Ishikawa (cell line): Measurements from ENCODE around the genes FAM166B, TESK1 and MSMP.

DNA sequence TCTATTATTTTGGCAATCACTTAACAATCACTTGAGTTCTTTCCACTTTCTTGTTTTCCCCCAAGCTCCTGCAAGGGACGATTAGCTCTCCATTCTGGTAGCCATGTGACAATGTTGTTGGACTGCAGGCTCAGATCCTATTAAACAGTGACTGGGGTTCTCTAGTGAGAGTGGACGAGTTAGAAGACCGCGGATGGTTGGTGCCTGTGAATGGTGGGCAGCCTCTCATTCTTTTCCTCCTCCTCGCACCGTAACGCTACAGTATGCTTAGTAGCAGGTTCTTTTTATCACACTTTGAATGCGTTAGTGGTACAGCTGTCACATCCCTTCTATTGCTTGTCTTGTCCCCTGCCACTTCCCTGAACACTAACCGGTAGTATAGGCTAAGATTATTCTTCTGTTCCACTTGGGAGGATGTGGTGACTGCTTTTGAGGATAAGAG lies 636 bp downstream of the UNC13B start:
- RRBS = no CpG with 5 or more reads among the region's 9 CpGs

DNA sequence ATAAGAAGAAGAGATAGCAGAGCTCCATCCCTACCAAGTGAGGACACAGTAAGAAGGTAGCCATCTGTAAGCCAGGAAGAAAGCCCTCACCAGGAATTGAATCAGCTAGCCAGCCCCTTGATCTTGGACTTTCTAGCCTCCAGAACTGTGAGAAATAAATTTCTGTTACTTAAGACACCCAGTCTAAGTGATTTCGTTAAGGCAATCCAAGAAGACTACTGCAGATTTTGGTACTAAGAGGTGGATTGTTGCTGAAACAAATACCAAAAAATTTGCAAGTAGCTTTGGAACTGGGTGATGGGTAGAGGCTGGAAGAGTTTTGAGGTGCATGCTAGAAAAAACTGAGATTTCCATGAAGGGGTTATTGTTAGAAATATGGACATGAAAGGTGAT lies 102.0 kb downstream of the UNC13B start:
- RRBS = no CpG with 5 or more reads among the region's 1 CpG

GRCh38 chr9:35295483-35296056 lies 133.8 kb downstream of the UNC13B start:
- RRBS = 100% methylated on average over 2 of the region's 14 CpGs

DNA sequence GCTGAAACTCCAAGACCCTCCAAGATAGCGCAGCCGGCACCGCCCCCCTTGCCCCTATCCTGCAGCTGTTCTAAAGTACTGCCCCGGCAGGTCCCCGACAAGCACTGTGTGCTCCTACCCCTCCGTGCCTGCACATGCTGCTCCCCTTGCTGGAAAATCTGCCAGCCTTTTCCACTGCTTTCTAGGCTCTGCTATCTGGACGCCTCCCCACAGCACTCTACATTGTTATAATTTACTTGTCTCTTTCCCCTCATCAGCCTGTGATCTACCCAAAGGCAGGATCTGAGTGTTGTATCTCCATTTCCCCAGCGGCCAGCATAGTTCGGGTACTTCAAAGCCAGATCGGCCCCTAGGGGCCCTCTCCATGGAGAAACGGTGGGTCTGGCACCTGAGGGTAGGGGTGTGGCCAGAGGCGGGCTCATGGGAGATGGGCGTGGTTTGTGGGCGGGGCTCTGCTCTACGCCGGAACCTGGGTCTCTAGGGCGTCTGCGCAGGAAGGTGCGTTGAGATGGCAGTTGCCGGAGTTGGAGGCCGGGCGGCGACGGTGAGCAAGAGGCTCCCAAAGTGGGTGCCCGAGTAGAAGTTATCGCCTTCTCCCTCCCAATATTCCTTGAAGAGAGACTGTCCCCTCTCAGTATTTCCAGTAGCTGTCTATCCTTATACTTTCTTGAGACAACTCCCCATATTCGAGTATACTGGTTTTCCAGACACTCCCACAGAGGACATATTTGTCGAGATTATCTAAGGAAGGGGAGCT lies 83.4 kb upstream of the RUSC2 start:
- RRBS = 94% methylated on average over 6 of the region's 28 CpGs

DNA sequence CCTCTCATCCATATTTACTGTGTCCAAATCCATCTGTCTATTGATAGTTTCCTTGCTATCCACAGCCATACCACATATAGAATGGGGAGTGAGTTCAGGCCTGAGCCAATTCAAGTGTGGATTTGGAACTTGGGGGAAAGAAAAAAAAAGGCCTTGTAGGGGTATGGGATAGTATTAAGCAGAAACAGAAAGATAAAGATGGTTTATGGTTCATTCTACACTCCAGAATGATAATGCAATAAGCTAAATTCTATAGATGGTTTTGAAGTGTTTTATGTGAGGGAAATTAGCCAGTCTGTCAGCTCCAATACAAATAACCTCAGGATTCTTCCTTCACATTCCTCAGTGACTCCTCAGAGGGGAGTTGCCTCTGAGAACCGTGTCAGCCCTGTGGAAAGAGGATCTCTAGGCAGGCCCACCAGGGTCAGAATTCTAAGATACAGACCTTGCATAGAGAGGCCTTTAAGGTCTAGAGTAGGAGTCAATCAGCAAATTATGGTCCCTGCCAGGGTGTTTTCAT lies 26.5 kb downstream of the RUSC2 start:
- RRBS = no CpG with 5 or more reads among the region's 1 CpG

DNA sequence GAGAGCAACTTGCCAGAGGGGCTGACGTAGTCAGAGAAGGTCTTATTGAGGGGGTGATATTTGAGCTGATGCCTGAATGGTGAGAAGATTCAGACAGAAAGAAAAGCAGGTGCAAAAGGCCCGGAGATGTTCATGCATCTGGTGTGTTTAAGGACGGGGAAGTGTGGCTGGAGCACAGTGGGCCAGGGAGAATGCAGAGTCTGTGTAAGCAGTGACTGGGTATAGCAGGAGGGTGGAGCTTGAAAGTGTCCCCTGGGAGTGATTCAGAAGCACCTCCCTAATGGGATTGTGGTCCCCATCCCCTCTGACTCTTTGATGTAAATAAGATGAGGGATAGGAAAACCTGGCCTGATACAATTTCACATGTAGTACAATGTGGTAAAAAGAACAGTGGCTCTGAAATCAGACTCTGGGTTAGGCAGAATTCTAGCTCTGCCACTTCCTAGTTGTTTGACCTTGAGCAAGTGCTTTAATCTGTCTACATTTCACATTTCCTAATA lies 10.1 kb downstream of the FAM166B start:
- RRBS = no CpG with 5 or more reads among the region's 3 CpGs

DNA sequence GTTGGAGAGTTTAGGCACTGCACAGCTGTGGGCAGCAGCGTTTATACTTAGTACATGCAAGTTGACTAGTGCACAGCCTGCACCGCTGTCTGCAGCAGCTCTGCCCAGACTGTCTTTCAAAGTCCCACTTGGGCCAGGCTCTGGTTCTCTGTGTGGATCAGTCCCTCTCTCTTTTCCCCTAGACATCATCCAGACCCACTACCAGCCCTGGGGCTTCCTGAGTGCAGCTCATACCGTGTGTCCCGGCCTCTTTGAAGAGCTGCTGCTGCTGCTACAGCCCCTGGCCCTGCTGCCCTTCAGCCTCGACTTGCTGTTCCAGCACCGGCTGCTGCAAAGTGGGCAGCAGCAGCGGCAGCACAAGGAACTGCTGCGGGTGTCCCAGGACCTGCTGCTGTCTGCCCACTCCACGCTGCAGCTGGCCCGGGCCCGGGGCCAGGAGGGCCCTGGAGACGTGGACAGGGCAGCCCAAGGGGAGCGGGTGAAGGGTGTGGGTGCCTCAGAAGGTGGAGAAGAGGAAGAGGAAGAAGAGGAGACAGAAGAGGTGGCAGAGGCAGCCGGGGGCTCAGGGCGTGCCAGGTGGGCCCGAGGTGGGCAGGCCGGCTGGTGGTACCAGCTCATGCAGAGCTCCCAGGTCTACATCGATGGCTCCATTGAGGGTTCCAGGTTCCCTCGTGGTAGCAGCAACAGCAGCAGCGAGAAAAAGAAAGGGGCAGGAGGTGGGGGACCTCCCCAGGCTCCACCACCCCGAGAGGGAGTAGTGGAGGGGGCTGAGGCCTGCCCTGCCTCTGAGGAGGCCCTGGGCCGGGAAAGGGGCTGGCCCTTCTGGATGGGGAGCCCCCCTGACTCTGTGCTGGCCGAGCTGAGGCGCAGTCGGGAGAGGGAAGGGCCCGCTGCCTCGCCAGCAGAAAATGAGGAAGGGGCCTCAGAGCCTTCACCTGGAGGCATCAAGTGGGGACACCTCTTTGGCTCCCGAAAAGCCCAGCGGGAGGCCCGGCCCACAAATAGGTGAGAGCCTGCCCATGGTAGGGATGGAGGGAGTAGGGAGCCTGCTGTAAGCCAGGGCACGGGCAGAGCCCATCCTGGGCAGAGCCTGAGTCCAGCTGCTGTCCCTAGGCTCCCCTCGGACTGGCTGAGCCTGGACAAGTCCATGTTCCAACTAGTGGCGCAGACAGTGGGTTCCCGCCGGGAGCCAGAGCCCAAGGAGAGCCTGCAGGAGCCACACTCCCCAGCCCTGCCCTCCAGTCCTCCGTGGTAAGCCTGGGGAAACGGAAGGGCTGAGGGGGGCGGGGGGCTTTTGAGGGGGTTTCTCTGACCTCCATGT lies 3.4 kb downstream of the FAM166B start:
- RRBS = 97% methylated on average over 10 of the region's 38 CpGs

GRCh38 chr9:35562843-35563390 lies 761 bp downstream of the FAM166B start:
- RRBS = 96% methylated on average over 2 of the region's 12 CpGs

DNA sequence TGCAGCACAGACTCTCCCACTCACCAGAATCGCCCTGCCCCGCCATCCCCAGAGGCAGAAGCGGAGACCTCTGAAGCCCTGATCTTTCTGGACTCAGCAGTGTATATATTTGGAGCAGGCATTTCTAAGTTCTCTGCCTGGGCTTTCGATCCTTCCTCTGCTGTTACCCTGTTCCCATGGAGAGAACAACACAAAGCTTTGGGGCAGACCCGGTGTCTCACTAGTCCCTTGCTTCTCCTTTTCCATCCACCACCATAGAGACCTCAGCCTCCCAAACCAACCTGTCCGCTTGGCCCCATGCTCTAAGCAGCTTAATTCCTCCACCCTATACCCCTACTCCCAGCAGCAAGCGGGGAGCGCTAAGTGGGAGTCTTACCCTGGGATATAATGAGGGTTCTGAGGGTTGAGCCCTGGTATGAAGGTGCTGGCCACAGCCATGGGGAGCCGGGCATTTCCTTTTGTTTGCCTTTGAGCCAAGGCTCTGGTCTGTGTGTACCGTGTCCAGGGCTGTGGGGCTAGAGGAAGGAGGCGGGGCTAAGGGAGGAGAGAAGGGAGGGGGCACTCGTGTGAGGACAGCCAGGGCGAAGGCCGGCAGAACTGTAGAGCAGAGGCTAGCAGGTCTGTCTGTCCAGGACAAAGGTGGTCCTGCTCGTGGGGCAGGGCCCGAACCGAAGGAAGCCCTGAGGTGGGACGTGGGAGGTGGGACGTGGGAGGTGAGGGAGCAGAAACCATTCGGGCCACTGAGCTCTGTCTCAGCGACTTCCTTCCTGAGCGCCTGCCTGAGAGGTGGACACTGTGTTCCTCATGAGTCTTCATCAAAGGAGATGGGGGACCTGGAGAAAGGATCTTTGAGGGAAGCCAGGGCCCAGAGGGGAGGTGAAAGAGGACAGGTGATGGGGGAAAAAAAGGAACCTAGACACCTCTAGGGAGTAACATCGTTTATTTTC lies at the start of gene FAM166B:
Gene FAM166B (minus strand): TSS at position 488 of the 947 bp plus-strand sequence.
- RRBS = no CpG with 5 or more reads among the region's 23 CpGs

GRCh38 chr9:35604991-35605675 lies at the start of gene TESK1:
Gene TESK1, plus strand, starts transcription at chr9:35605262.
- RRBS = 2% methylated on average over 43 of the region's 78 CpGs

DNA sequence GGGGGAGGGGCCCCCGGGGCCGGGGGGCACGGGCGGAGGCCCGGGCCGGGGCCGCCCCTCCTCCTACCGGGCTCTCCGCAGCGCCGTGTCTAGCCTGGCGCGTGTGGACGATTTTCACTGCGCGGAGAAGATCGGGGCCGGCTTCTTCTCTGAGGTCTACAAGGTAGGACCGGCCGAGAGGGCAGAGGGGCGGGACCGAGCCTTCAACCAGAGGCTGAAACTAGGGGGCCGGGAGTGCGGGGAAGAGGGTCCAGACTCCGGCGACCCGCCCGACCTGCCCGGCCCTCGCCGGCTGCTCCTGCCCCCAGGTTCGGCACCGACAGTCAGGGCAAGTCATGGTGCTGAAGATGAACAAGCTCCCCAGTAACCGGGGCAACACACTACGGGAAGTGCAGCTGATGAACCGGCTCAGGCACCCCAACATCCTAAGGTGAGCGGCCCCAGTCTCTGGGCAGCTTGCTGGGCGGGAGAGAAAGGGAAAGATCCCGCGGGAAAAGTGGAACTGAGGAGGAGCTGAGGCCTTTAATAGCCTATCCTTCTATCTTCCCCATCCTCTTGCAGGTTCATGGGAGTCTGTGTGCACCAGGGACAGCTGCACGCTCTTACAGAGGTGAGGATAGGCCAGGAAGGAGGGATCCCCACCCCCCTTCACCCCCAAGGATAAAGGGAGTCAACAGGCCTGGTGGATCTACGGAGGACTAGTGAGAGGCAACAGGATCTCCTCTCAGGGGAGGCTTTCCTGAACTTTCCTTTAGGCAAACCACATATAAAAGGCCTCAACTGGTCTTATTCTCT lies 811 bp downstream of the TESK1 start:
- RRBS = 2% methylated on average over 20 of the region's 42 CpGs

GRCh38 chr9:35607731-35608680 lies 2.9 kb downstream of the TESK1 start:
- RRBS = no CpG with 5 or more reads among the region's 14 CpGs

DNA sequence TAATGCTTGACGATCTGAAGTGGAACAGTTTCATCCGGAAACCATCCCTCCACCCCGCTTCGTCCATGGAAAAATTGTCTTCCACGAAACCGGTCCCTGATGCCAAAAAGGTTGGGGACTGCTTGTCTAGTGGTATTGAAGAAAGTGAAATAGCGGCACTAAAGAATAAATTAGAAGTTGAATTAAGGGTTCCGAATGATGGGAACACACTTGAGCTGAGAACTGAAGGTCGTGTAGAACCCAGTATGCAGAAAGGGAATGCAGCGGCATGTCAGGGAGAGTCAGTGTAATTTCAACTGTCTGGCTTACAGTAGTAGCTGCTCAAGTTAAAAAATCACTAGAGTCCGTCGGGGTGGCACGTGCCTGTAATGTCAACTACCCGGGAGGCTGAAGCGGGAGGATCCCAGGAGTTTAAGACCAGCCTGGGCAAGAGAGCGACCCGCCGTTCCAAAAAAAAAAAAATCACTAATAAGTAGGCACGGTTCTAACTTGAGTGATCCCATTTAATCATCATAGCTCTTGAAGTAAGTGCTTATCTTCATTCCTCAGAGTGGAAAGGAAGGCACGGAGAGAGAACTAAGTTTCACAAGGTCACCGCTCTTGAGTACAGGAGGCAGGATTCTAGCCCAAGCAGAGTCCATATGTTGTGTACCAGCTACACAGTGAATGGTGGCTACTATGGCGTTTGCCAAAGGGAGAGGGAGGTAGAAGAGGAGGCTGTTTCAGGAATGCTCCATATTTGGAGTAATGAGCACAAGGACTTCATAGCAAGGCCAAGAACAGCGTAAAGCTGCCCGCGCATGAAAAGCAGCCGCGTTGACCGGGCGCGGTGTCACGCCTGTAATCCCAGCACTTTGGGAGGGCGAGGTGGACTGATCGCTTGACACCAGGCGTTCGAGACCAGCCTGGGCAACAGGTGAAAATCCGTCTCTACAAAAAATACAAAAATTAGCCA lies 1.1 kb upstream of the CCDC107 start:
- RRBS = 94% methylated on average over 3 of the region's 36 CpGs

GRCh38 chr9:35686624-35687891 lies 2.7 kb downstream of the TPM2 start:
- RRBS = no CpG with 5 or more reads among the region's 12 CpGs

GRCh38 chr9:35695850-35696543 lies 6.3 kb upstream of the TPM2 start:
- RRBS = no CpG with 5 or more reads among the region's 6 CpGs

GRCh38 chr9:35706260-35706964 lies 16.7 kb upstream of the TPM2 start:
- RRBS = no CpG with 5 or more reads among the region's 10 CpGs

DNA sequence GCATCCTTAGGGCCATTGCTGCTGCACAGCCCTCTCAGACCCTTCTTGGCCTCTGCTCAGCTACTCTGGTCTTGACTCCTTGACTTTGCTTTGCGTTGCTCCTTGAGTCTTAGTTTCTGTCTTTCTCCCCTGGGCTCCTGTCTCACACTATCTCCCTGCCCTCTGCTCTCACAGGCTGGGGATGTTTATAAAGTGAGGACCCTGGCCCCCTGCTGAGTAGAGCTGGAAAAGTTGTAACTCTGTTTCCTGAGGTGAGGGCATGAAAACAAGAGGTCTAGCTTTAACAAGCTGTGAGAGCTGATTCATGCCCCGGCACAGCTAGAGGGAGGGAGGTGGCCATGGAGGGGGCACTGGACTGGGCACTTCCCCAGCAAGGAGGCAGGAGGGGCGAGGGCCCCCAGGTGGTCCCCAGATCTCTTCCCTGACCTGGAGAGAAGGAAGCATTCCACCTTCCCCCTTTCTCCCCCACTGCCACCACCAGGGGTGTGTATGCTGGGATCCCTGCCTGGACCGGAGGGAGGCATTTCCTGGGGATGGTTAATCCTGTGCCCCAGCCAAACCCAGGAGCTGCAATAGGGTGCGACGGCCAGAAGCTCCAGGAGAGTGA lies at the start of gene MSMP:
Gene MSMP (minus strand): TSS at position 163 of the 607 bp plus-strand sequence.
- RRBS = no CpG with 5 or more reads among the region's 6 CpGs

- RRBS = 2% methylated on average over 20 of the region's 47 CpGs
Measured at GRCh38 chr9:35756482-35757301, 2.6 kb upstream of the MSMP start.